Metastatic Breast Carcinoma in the Brain (tissue), 10 donors: ENCODE data around the genes BEND4 and COX7B2.

DNA sequence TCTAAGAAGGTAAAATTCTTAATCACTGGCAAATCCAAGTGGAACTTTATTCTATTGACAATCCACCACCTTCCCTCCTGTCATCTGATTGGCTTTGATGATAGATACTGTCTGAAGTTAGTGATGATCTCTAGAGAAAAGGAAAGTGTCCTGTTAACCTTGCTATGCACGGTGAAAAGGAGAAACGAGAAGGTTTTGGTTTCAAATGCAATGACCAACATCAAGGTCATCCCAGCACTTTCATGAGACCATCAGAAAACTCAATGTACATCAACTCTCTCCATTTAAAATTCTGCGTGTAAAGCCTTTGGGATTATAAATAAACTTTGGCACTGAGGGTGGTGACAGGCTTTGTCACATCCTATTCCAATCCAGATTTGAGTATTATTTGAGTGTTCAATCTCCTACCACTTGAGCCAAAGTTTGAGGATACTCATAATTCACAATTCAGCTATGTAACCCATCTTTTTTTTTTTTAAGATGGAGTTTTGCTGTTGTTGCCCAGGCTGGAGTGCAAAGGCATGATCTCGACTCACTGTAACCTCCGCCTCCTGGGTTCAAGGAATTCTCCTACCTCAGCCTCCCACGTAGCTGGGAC, 87.3 kb downstream of the CHRNA9 start:
- PRO-cap, 10 experiments, result no peak in any of the 10 experiments

GRCh38 chr4:40483053-40483635, 146.5 kb downstream of the RBM47 start:
- PRO-cap, 10 experiments, result no peak in any of the 10 experiments

DNA sequence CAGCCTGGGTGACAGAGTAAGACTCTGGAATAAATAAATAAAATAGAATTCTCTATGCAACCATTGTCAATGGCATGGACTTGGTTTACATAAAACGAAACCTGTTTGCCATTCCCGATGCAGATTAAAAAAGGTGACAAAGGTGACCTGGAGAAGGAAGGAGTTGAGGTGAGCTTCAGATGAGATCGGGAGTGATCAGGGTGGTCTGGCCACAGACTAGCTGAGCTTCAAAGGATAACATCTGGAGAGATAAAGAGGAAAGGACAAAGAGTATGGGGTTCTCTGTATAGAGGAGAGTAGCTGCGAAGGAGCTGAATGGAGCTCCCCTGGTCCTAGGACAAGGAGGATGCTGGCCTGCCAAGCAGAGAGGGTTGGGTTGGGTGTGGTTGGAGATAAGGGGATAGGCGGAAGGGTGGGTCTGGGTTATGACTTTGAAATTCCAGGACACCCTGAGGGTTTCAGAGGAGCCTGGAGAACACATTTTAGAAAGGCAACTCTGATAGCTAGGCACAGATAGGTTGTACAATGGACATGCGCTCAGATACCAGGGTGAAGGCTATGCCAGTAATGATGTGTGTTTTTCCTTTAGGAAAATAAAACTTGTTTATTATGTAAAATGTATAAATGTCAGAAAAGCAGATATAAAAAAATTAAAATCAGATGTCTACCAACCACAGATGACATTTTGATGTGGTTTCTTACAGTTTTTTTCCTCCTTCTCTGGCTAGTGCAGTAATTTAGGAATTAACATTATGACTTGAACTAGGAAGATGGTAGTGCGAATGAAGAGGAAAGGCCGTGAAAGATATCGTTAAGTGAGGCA, 98.4 kb downstream of the RBM47 start:
- PRO-cap, 10 experiments, result no peak in any of the 10 experiments

DNA sequence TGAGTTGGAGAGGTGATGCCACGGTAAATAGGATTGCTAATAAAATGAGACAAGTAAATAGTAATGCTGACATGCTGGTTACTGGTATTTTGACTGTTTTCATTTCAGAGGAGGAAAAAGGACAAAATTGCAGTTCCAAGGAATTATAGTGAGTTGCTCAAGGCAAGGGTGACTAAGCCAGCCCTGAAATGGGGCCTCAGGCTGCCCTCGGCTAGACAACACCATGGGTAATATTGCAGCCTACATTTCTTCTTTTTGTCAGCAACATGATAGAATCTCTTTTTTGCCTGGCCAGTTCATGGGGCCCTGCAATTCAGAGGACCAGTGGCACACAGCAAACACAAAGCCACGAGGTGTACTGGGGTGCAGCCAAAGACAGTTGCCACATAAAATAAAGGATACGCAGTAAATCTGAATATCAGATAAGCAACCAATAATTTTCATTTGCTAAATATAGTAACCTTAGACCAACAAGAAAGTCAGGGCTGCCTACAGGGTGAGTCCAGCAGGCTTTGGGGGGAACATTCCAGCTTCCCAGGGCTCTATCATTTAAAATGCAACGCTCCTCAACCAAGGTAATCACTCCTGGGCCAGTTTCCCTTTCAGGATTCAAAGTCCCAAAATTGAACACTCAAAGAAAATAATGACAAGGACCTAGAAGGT, 41.8 kb downstream of the RBM47 start:
- PRO-cap, 10 experiments, result no peak in any of the 10 experiments

GRCh38 chr4:40590409-40590608, 39.4 kb downstream of the RBM47 start:
- PRO-cap, 10 experiments, result no peak in any of the 10 experiments

DNA sequence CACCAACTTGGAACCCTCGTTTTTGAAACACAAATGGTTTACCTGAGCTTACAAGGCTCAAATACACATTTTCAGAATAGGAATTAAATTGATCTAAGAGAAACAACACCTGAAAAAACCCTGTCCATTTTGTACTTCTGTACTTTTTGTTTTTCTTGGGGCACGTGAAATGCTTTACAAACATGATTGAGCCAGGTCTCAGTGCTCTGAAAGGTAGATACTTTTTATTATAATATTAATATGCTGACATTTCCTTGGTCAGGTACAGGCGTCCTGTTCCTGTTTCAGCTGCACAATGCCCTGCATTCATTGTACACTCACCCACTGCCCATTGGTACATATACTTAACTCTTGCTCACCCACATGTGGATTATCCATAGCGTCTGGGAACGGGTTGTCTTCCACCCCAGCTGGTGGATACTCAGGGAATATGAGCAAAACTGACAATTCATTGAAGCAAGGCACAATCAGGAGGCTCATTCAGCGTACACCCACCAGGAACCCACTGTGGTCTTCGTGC, 4.4 kb downstream of the RBM47 start:
- PRO-cap, 10 experiments, result no peak in any of the 10 experiments

DNA sequence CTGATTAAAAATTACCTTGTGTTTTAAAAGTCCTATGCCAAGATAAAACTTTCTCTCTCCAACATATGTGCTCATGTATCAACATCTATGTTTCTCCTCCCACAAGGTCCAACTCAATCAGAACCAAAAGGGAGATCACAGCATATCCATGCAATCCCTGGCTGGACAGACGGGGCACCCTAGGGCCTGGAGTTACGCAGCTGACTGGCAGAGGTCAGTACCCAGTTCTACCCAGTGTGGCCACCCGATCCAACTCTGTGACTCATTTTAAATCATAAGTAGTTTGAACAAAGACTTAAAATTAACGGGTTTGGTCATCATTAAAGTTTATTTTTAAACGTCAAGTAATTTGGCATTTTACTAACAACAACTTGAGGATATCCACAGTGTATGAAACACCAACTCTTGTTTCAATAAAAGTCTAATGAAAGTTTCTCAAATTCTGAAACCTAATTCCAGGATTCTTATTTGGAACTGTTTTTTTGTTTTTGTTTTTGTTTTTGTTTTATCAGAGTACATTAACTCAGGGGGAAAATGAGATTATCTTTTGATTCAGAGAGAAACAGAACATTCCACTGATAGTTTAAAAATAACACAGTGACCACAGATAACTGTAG, 59.5 kb downstream of the APBB2 start:
- PRO-cap, 10 experiments, result no peak in any of the 10 experiments

- PRO-cap, 10 experiments, result peak in 9 of 10 experiments; most common plus-strand start chr4:41361285 (in 1); most common minus-strand start chr4:41361230 (in 8)
These were observed 104.3 kb downstream of the UCHL1 start for GRCh38 chr4:41361176-41361352.

DNA sequence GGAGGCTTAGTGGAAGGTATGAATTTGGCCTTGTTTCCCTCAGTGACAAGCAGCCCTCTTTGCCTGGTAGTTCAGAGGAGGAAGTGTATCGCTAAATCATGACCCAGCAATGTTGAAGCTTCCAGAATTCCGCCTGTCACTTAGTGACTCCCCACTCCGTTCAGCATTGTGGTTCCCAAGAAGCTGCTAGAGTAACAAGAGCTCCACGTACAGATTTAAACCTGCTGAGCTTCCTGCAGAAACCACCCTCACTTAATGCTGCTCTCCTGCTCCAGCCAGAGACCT, 105.1 kb downstream of the UCHL1 start:
- PRO-cap, 10 experiments, result peak in 3 of 10 experiments; most common plus-strand start position 169 of the sequence (in 2); most common minus-strand start position 87 of the sequence (in 2)

DNA sequence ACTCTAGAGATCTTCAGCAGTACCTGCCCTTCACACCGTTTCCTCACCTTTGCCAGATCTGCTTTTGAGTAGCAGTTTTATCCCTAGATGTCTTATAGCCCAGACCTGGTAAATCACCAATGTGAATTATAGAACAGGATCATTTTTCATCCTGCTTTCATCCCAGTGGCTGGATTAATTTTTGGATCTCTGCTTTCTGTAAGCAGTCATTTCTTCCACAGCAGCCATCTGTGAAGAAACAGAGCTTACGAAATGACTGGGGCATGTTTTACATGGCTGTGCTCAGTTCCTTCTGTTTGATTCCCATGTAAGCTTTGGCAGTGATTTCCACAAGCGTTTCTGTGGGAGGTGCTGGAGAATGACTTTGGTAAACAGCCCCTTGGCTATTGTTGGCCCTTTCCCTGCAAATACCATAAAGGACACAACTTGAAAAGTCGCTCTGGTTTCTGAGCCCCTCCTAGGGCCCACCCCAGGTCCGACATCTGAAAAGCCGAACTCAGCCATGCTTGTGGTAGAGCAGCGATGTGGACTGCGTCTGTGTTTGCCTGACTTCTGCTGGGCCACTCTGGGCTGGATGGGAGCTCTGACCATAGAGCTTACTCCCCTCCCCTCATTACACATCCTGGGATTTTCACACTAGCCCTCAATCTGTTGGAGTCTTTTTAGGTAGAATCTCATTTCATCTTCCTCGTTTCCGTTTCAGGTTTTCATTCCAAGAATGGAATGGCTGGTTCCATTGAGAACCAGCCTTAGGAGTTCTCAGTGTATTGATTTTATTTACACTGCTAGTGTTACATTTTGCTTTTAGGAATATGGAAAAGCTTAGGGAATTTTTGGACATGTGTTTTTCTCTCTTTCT, 3.8 kb downstream of the LIMCH1 start:
- PRO-cap, 10 experiments, result no peak in any of the 10 experiments

DNA sequence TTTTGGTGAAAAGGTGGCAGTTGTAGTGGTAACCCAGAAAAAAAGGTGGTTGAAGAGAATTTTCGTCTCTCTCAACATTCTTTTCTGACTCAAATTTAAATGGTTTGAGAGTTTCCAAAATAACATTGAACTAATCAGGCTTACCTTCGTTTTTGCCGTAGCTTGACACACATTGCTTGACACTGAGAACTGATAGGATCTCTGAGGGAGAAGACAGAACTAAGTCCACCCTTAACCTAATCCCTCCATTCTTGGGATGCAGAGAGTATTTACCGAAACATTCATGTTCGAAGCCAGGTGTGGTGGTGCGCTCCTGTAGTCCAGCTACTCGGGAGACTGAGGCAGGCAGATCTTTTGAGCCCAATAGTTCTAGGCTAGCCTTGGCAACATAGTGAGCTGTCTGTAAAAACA, 1.0 kb downstream of the SLC30A9 start:
- PRO-cap, 10 experiments, result no peak in any of the 10 experiments

GRCh38 chr4:42043085-42043779, 52.9 kb downstream of the SLC30A9 start:
- PRO-cap, 10 experiments, result no peak in any of the 10 experiments

DNA sequence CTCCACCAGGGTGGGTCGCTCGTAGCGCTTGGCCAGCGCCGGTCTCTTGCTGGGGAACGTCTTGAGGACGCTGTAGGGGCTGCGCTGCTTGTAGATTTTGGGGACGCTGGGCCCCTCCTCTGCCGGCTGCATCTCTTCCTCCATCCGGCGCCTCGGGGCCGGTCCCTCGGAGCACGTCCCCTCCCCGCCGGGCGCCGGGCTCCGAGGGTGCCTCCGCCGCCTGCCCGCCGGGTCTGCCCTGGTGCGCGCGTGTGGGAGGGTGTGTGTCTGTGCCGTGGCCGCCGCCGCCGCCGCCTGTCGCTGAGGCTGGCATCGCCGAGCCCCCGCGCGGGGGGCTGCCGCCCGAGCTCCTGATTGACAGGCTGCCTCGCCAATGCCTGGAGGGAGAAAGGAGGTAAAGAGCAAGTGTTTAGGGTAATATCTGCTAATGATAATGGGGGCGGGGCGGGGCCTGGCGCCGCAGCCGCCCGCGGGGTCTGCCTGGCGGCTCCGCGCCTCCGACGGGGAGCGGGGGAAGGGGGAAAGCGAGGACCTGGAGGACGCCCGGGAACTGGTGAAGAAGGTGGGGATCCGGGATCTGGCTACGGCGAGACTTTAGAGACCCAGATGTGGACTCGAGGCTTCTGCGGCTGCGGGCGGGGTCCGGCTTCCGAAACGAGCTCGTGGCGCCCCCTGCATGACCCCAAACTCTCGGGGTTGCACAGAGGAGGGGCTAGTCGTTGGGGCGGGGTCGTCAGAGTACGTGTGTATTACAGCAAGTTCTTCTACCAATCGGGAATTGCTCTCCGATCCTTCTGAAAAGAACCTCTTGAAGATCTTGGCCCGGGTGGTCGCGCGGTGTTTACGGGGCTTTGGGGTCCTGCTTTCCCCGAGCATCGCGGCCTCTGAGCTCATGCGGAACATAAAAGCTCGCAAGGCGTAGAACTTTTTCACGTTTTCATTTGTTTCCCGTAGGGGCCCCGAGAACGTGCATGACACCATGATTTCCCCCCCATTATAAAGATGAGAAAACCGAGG, at the start of gene BEND4:
Gene BEND4 (minus strand): TSS at position 656 of the 1,017 bp plus-strand sequence.
- PRO-cap, 10 experiments, result no peak in any of the 10 experiments

DNA sequence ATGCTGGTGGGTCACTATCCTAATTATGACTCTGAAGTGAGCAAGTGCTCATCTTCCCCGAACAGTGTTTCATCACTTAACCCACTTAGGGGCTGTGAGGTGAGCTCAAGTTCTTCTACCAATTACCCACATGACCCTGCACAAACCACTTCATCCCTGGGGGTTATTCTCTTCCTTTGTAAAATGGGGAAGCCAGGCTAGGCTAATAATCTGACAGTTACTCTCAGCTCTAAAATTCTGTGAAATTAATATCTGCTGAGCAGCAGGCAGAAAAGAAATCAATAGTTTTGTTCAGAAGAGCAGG, 24.3 kb downstream of the ATP8A1 start:
- PRO-cap, 10 experiments, result no peak in any of the 10 experiments

DNA sequence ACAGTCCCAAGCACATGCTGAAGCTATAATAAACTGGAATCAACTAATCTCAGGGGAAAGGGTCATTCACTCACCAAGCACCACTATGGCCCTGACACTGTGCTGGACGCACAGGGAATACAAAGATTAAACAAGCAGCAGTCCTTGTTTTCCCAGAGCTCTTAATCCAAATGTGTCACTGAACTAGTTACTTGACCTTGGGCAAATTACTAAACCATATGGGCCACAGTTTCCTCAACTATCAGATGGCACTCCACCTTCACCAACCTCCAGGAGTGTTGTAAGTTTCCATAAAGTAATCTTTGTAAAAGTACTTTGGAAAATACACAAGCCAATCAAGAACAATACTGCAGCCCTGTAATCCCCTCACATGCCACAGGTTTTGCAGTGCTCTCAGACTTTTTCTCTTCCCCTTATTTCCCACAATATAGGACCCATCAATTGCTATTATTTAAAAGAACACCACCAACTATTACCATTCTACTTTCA, 1.9 kb downstream of the ATP8A1 start:
- PRO-cap, 10 experiments, result no peak in any of the 10 experiments

- PRO-cap, 10 experiments, result peak in 1 of 10 experiments; most common minus-strand start chr4:46390544 (in 1)
These were observed 535 bp upstream of the GABRA2 start for GRCh38 chr4:46390409-46390916.

GRCh38 chr4:46909132-46909481, at the start of gene COX7B2:
Gene COX7B2 (minus strand): TSS chr4:46909245.
- PRO-cap, 10 experiments, result no peak in any of the 10 experiments

DNA sequence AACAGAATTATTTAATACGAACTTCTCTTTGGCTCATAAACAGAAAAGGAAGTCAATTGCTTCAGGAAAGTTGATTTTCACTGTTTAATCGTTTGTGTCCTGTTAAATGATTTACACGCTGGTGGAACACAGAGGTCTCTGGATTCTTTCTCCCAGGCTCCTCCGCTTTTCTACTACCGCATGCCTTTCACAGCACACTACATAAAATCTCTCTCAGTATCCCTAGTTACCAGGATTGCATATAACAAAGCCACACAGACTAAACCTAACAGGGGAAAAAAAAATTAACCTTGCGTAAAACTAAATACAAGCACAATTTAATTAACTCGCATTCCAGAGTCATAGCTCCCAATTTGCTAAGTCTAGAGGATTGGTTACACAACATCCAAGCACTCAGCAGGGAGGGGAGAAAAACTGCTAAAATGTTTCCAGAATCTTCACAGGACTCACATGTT, 133.9 kb downstream of the CORIN start:
- PRO-cap, 10 experiments, result no peak in any of the 10 experiments

- PRO-cap, 10 experiments, result no peak in any of the 10 experiments
These were observed 17.4 kb upstream of the CORIN start for GRCh38 chr4:47855303-47855691.

DNA sequence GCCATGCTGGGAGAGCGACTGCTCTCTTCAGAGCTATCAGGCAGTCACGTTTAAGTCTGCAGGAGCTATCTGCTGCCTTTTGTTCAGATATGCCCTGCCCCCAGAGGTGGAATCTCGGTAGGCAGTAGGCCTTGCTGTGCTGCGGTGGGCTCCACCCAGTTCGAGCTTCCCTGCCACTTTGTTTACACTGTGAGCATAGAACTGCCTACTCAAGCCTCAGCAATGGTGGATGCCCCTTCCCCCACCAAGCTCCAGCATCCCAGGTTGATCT, 8.1 kb upstream of the NFXL1 start:
- PRO-cap, 10 experiments, result peak in 1 of 10 experiments; most common minus-strand start position 52 of the sequence (in 1)